Bile duct (tissue), 1 donor: ENCODE data around the genes SLC1A2 and PAMR1.

DNA sequence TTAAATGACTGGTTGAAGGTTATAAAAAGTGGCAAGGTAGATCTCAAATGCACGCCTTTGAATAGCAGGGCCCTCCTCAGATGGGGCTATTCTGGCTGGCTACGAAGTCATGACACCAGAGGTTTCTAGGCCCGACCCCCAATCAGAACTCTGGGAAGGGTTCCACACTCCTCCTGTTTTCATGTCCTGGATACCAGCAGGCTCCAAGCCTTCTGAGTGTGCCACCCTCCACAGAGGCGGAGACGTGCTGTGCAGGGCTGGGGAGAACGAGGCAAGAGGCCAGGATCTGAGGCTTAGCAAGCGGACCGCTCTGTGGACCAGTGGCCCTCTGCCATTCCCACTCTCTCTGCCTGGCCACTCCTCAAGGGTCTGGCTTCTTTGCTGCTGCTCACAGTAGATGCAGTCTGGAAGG, 86.9 kb downstream of the NAT10 start:
- PRO-cap = no peak

DNA sequence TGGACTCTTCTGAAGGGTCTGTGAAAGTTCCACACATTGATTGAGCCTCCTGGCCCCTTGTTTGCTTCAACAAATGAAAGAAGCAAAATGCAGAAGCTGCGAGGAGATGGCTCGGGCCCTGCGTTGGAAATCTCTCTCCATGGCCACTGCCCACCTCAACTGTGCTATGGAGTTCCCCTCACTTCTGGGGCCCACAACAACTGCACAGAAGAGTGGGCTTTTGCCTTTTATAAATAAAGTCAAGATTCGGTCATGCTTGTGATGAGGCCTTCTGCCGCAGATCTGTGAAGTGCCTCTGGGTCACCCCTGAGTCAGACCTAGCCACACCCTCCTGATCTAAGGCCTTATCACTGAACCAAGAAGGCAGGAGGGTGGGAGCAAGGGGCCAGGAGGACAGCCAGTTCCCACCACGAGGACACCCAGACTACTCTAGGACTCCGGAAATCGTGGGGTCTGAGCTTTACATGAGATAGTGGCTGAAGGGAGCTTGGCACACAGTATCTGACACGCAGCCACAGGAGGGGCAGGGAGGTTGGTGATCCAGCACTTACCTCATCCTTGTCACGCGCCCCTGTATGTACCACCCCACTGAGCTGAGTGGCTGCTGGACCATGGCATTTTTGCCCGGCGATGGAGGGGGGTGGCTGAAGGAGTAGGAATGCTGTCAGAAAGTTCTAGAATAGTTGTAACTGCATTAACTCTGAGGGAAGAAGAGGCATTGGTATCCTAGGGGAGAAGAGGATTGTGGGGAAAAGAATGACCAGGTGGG, 115.7 kb downstream of the ABTB2 start:
- PRO-cap = no peak

DNA sequence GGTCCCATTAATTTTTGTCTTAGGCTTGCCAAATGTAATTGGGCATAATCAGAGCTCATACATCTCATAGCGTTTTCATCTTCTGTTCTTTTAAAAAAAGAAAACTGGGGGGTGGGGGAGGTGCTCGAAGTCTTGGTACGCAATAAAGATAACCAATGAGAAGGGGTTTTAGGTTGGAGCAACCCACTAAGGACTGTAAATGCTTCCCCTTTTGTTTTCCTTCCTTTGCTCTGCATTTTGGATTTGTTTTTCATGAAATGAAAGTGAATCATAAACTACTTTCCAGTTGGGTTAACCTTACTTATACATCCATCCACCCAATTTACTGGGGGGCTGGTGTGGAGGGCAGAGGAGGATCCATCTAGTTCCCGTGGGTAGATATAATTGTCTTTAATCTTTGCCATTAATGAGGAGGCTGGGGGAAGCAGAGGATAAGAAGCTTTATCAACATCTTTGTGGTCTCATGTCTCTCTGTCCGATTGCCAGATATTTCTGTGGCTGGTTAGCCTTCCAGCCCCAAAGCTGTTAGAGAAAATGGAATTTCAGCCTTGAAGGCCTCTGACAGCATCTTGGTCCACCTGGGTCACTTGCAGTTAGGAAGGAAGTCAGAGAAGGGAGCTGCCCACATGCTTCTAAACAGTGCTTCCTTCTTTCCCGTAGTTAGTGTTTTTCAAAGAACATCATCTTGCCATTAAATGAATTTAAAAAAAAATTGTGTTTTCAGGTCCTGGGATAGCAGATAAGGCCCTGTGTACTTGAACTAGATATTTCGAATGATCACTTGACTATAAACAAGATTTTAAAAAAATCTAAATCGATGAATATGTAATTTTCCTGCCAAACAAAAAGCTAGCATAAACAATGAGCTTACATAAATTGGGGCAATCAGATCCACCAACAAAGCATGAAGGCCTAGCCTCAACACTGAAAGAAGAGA, 56.9 kb downstream of the ABTB2 start:
- PRO-cap = no peak

DNA sequence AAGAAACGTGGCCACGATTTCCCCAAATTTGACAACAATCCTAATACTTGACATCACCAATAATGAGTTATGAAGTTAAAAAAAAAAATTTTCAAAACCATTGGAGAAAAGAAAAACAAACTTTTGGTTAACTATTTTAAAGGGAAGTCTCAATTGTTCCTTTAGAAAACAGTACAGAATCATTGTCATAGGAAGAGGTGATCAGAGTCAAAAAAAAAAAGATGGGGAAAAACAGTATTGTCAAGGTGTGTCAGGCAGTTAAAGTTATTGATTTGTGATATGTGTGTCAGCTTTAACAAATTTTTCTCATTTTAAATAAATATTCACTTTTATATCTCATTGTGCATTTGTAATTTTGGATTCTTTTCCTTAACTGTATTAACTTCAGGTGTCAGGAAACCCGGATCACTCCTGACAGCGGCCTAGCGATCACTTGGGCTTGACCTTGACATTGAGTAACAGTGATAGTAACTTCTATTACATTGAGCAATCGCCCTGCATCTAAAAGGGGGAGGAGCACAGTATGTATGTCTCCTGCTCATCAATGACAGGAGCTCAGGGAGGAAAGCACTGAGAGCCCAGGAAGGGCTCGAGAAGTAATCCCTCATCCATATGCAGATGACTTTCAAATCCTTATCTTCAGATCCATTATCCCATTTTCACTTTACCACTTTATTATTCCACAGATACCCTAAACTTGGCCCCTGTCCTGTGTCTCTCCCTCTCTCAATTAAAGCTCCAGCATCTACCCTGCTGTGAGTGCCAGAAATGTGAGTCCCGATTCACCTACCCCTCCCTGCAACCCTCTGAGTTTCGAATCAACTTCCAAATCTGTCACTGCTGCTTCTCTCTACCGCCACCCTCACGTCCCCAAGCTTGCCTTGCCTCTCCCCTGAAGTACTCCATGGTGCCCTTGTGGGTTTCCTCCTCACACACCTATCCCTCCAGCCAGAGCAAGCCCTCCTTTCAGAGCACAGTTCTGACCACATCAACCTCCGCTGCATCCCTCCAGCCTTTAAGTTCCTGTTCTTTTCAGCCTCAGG, 47.9 kb downstream of the ABTB2 start:
- PRO-cap = no peak

DNA sequence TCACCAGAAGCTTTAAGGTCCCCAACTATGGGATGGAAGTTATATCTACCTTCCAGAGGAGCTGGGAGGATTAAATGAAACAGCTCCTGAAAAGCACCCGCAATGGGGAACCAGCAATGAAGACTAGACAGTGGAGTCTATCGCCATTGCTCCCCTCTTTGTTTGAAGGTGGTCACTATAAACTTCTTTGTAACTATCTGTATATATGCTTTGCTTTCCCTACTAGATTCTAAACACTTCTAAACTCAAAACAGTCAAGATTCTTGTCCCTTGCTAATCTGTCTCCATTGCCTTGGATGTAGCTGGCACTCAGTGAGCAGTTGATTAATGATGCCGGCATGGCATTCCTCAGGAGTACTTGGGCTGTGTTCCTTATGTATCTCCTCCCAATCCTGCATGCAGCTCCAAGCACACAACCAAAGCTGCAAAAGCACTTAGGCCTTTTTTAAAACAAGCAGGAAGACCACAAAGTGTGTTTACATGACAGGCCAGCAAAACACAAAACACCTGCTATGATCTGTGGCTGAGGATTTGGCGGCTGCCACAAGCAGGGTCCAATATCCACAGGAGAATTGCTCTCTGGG, 9.1 kb downstream of the ABTB2 start:
- PRO-cap = no peak

DNA sequence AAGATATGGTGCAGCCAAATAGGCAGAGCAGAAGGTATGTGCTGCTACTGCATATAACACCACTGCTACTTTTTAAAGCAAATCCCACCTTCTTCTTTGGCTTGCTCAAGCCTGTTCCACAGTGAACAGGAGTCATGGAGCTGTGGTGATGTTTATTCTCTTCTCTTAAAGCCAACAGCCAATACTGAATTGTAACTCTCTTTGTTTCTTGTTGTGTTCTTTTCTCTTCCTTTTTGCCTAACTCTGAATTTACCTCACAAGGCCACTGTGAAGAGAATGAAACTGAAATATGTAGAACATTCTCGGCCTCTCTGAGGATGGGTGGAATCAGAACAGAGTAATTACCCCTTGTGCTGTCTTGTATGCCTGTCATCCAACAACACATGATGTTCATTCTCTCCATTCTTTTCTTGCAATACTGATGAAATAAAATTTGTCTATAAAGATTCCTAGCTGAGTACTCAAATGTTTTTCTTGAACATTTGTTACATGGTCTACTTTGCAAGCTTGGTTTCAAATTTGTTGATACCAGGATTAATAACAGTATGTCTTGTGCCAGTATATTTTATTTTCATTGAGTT, 2.7 kb upstream of the CAT start:
- PRO-cap = no peak

- PRO-cap = bidirectional peak, plus-strand start at chr11:34600586, minus-strand start at chr11:34600373; bidirectional peak, plus-strand start at chr11:34600969, minus-strand start at chr11:34600742
These were observed 20.4 kb upstream of the EHF start for GRCh38 chr11:34600168-34601219.

DNA sequence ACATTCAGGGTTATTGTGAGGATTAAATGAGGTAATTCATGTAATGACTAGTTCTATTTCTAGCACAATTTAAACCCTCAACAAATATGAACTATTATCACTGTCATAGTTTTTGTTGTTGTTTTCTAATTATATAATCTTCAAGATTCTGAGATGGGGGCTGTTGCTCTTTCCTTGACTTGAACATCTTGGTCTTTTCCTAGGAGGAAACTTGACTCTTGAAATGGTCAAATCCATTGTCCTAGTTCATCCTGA, 9.4 kb downstream of the EHF start:
- PRO-cap = no peak

- PRO-cap = unidirectional peak, plus-strand start at chr11:34632566; unidirectional peak, plus-strand start at chr11:34632660
These were observed 11.5 kb downstream of the EHF start for GRCh38 chr11:34632155-34632973.

DNA sequence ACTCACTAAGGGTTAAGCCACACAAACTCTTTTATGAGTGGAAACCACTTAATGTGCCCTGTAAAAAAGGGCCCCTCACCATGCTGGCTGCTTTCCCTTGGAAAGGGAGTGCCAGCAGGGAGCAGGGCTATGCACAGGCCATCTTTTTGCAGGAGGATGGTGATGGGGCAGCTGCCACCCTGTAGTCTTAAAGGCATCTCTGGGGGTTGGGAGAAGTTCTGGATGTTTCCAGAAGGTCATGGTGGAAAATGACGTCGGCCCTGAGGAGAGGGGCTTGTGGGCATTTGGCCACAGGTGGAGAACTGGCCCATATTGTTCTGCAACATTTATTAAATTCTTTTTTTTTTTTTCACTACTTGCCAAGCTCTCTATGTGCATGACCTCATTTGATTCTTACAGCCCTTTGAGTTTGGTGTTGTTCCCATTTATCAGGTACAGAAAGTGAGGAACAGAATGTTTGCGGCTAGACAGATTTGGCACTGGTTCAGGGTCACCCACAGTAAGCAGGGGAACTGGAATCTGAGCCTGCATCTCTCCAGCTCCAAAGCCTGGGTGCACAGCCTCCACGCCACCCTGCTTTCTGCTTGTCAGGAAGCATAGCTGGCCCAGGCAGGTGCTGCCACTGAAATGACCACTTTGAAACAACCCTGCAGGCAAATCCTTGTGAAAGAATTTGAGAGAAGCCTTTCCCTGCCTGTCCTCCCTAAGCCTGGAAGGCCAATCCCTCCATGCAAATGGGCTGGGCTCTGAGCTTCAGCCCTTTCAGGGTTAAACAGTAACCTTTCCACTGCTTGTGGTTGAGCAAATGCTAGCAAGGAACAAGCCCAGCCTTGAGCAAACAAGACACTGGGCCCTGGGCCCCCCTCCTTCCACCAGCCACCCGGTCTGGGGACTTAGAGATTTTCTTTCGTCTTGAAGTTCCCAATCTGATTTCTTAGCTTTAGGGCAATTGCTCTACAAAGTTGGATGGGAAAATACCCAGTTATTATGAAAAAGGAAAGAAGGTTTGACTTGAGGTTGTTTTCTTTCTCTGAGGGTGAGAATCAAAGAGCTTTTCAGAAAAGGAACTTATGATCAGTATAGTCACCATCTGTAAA, 19.1 kb downstream of the EHF start:
- PRO-cap = no peak

GRCh38 chr11:34784236-34784564, 132.0 kb downstream of the APIP start:
- PRO-cap = unidirectional peak, minus-strand start at chr11:34784358

GRCh38 chr11:35207458-35207722, 68.4 kb downstream of the CD44 start:
- PRO-cap = no peak

- PRO-cap = no peak
These were observed 69.0 kb downstream of the CD44 start for GRCh38 chr11:35207930-35208406.

GRCh38 chr11:35272496-35273121, 133.6 kb downstream of the CD44 start:
- PRO-cap = no peak

- PRO-cap = unidirectional peak, minus-strand start at chr11:35304543
These were observed 114.9 kb downstream of the SLC1A2 start for GRCh38 chr11:35304478-35304881.

GRCh38 chr11:35418834-35419876, at the start of gene SLC1A2:
SLC1A2 (minus strand) TSS chr11:35419558.
- PRO-cap = no peak

DNA sequence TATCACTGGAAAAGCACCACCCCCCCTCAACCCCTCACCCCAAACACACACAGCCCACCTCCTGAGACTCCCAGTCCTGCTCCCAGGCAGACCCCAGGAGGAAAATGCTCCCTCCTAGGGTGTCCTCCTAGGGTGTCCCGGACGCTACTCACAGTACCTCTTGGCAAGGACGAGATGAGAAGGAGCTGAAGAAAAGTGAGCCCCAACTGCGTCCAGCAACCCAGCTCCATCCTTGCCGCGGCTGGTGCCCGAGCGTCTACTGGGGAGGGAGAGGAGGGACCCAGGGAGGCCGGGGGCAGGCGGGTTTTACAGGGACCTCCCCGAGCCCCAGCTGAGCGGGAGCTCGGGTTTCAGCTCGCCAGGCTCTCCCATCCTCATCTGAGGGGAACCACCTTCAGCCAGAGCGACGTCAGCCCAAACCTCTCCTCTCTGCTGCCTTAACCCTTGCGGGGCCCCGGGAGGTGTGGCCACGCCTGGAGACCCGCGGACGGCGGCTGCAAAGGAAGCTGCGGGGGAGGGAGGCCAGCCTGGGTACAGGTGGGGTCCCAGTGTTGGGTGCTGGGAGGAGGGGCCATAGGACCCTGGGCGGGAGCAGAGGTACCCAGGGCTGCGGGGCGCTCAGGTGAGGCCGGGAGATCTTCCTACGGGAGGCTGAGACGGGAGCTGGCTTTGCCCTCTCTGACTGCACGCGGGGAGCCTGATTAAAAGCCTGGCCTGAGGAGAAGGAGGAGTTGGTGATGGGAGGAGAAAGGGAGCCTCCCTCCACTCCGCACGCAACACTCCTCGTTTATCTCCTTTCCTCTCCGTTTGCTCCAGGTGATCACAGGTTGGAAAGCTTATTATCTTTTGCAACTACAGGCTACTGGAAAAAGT, at the start of gene PAMR1:
Gene PAMR1, minus strand, starts transcription at position 261 of the 873 bp plus-strand sequence.
- PRO-cap = bidirectional peak, plus-strand start at position 464 of the sequence, minus-strand start at position 261 of the sequence

DNA sequence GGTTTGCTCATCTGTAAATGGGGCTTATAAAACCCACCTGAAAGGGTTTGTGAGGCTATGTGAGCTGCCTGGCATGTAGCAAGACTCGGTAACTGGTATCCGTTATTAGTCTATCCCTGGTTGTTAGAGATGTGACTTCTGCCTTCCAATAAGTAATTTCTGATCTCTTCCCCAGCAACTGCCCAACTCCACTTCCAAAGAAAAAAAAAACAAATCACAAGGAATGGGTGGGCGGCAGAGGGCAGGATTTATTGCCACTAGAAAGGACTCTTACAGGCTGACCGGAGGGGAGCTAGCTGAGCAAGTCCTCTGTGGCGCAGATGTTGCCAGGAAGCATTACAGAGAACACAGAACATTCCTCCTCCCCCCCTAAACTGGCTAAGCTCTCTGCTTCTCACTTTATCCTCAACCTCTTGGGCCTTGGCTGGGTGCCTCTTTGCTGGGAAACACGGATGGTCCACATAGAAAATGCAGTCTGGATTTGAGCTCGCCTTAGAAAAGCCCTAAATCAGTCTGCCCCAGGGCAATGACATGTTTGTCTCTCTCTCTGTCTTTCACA, 12.6 kb upstream of the FJX1 start:
- PRO-cap = no peak

GRCh38 chr11:35927530-35928101, 16.2 kb upstream of the LDLRAD3 start:
- PRO-cap = no peak

DNA sequence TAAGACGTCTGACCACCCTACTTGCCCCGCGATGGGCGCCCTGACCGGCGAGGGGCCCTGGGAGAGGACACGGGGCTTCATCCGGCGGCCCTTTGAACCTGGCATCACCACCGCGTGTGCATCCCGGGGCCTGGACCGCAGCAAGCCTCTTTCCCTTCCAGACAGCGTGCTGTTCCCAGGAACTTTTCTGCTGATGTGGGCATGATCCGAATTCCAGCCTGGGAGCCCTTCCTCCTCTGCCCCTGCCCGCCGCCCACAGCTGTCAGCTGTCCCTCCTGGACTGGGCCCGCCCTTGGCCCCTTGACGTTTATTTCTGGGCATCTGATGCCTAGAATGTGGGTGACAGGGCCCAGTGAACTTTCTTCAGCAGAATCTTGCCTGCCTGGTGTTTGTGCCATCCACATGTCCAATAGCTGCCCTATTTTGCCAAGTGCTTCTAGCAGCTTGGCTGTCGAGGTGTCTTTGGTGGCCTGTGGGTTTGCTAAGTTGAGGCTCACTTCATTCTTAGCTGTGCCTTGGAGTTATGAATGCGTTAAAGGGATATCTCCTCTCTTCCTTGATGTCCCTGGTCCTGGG, 993 bp downstream of the LDLRAD3 start:
- PRO-cap = no peak